Calu3 (cell line): ENCODE data around the genes LILRB2 and TNNI3.

DNA sequence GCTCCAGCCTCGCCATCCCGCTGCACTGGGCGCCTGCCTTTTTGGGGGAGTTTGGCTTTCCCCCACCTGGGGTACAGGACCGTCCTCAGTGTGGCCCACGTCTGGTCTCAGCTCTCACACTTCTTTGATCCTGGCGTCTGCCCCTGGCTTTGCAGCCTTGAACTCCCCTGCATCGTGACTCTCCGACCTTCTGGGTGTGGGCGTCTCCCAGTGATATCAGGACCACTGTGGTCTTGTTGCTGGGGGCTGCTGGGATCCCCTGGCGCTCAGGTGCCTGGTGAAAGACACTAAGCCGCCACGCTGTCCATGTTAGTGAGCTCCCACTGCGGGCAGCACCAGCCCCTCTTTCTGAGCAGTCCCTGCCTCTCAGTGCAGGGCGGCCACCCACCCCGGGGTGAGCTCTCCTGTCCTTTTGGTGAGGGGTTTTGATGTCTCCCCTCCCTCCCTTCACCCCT, 1.2 kb downstream of the CNOT3 start:
- PRO-cap = no peak

GRCh38 chr19:54139706-54140080, 2.1 kb downstream of the CNOT3 start:
- PRO-cap = no peak

DNA sequence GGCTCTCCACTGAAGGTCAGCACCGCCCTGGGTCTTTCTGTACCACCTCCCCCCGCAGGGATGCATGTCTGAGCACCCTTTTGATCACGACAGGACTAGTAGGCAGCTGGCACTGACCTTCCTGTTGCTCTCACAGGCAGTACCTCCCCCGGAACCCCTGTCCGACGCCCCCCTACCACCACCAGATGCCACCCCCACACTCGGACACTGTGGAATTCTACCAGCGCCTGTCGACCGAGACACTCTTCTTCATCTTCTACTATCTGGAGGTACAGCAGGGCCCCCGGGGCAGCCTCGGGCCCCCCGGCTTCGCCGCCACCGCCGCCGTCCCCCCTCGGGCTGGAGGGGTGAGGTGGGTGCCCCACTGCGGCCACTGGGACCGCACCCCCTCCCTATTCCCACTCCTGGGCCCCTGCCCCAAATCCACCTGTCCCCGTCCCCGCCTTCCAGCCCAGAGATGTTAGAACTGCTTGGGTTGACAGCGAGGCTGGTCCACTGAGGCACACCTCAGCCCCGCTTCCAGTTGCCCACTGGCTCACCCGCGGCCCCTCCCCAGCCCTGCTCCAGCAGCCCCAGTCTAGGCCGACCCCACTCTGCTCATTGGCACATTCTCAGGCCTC, 6.7 kb downstream of the LENG1 start:
- PRO-cap = no peak

- PRO-cap = no peak
These were observed 4.9 kb downstream of the LILRB3 start for GRCh38 chr19:54217661-54218622.

DNA sequence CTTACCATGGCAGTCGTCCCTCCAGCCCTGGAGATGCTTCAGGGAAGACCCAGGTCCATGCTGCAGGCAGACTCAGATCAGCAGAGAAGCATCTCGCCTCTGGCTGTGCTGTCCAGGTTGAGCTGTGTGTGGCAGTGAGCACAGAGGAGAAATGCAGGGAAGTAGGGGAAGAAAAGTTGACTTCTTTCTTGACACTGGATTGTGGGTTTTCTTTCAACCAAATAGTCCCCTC, at the start of gene LILRB2:
Gene LILRB2 (minus strand): TSS at position 155 of the 232 bp plus-strand sequence.
- PRO-cap = no peak

GRCh38 chr19:54374160-54374664, 9.5 kb upstream of the LAIR1 start:
- PRO-cap = no peak

GRCh38 chr19:54497881-54498079, 4.9 kb upstream of the LAIR2 start:
- PRO-cap = no peak

DNA sequence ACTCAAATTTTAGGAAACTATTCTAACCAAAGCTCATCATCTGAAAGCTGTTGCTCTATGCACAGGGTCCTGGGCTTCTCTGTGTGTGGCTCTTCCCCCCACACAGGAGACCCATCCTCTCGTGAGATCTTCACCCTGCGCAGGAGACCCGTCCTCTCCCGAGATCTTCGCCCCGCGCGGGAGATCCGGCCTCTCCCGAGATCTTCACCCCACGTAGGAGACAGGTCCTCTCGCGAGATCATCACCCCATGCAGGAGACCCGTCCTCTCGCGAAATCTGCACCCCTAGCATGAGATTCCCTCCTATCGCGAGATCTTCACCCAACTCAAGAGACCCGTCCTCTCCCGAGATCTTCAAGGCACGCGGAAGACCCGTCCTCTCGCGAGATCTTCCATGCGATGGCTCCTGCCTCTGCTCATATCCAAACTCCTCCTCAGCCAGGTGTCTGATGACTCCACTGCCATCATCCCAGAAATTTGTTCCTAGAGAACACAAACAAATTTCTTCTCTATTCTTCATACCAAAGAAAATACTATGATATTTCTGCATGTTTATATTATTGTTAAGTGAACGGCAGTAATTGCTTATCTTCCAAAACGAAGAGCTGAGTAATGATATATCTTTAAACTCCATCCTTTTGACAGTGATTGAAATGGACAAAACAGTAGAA, 24.4 kb downstream of the LAIR2 start:
- PRO-cap = no peak

- PRO-cap = no peak
These were observed 8.0 kb upstream of the LILRB1 start for GRCh38 chr19:54622283-54622774.

GRCh38 chr19:54889652-54890096, 15.6 kb downstream of the FCAR start:
- PRO-cap = no peak

DNA sequence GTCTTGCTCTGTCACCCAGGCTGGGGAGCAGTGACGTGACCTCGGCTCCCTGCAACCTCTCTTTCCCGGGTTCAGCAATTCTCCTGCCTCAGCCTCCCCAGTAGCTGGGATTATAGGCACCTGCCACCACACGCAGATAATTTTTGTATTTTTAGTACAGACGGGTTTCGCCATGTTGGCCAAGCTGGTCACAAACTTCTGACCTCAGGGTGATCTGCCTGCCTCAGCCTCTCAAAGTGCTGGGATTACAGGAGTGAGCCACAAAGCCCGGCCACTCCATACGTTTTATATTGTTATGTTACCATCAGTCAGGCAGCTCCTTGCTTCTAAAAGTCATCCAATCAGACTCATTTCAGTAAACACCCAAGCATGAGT, 14.0 kb upstream of the NCR1 start:
- PRO-cap = no peak

DNA sequence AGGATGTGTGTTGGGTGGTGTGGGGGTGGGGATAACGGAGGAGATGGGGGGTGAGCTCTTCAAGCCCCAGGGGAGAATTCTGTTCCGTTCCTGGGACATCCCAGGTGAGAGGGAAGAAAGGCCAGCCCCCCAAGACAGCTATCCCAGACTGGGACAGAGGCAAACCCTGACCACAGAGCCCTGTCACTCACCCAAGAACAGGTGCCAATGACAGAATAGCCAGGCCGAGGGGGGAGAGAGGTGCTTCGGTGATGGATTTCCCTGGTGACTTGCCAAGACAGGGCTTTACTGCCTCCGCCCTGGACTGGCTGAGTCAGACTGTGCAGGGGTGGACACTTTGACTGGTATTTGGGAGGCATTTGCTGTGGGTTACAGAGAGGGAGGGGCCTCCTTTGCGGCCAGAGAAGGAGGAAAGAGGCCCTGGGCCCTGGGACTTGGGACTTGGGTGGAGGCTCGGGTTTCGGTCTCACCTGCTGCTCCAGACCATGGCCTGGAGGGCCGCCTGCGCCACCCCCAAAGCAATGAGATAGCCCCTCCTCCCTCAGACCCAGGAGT, 4.6 kb upstream of the EPS8L1 start:
- PRO-cap = bidirectional peak, plus-strand start at position 437 of the sequence, minus-strand start at position 150 of the sequence

DNA sequence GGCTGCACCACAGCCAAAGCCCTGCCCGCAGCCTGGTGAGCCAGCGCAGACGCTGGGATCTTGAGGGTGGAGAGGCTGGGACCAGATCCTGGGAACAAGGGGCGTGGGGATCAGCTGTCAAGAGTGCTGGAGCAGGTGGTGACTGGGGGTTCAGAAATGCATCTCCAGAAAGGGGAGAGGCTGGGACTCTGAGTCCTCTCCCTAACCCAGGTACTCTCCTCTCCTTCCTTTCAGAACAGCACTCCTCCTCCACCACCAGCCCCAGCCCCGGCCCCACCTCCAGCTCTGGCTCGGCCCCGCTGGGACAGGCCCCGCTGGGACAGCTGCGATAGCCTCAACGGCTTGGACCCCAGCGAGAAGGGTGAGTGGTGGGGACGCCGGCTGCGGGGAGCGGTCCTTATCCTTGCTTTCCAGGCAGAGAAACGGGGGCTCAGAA, 10.5 kb downstream of the EPS8L1 start:
- PRO-cap = no peak

DNA sequence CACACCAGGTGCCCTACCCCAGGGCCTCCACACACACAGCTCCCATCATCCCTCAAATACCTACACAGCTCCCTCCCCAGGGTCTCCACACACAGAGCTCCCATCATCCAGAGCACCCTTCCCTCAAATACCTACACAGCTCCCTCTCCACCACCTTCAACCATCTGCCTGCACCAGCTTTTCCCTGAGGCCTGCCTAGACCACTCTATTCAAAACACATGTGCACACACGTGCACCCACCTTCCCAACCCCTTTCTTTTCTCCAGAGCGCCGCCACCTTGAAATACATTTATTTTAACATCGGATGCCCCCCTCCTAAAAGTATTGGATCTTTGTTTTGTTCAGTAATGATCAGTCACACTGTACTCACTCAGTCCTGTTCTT, 14.0 kb downstream of the EPS8L1 start:
- PRO-cap = no peak

GRCh38 chr19:55157332-55158143, at the start of gene TNNI3:
TSS of gene TNNI3 (minus strand) at chr19:55157732.
- PRO-cap = no peak

DNA sequence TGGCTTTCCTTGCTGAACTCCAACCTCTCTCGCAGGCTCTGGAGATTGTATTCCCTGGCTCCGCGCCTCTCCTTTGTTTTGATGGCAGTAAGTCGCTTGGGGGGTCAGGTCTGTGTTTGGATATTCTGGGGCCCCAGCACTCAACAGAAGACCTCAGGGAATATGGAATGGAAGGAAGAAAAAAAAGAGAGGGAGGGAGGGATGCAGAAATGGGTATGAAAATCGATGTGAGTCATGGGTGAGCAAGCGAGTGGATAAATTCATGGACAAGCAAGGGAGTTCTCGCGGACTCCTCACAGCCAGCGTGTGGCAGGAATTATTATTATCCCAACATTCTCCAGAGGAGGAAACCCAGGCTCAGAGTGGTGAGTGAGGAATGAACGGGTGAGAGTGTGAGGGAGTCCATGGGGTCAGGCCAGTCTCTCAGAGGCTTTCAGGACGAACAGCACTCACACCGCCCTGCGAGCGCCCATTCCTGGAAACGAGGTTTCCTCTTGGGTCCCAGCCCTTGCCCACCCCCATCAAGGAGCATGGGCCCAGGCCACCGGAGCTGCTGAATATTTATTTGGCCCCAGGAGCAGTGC, 6.2 kb upstream of the DNAAF3 start:
- PRO-cap = no peak

DNA sequence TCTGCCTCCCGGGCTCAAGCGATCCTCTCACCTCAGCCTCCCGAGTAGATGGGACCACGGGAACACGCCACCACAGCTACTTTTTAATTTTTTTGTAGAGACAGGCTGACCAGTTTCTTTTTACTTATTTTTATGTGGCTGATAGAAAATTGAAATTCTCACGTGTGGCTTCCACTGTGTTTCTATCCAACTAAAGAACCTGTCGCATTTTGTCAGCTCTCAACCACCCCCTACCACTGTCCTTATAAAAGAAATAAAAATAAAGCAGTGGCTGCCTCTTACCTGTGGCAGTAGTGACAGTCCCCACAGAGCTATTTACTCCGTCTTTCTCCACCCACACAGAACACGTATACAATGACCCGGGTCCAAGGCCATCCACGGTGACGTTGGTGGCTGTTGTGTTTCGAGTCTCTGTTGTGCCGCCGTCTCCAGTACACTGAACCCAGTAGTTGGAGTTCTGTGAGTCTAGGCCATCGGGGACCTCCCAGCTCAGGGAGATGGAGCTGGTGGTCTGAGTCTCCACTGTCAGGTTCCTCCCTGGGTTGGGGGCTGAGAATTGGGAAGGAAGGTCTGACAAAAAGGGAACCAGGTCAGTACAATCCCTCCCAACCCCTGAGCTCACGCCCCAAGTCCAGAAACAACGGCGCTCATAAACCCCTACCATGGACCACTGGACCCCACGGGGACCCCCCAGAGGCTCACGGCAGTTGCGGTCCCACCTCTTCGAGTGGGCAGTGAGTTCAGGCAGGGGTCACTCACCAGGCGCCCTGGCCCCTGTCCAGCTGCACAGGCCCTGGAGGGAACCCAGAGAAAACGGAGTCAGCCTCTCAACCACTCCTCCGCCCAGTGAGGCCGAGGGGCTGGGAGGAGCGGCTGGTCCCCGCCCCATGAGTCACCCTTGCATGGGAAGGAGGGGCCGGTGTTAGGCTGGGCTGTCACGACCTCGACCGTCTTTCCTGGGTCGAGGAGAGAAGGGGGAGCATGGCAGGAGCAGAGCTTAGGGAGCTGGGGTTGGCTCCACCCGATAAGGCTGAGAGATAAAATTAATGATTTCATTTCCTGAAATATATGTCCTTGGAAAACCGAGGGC, 2.5 kb downstream of the PTPRH start:
- PRO-cap = bidirectional peak, plus-strand start at position 953 of the sequence, minus-strand start at position 848 of the sequence

GRCh38 chr19:55211736-55211947, 2.3 kb upstream of the PTPRH start:
- PRO-cap = no peak

DNA sequence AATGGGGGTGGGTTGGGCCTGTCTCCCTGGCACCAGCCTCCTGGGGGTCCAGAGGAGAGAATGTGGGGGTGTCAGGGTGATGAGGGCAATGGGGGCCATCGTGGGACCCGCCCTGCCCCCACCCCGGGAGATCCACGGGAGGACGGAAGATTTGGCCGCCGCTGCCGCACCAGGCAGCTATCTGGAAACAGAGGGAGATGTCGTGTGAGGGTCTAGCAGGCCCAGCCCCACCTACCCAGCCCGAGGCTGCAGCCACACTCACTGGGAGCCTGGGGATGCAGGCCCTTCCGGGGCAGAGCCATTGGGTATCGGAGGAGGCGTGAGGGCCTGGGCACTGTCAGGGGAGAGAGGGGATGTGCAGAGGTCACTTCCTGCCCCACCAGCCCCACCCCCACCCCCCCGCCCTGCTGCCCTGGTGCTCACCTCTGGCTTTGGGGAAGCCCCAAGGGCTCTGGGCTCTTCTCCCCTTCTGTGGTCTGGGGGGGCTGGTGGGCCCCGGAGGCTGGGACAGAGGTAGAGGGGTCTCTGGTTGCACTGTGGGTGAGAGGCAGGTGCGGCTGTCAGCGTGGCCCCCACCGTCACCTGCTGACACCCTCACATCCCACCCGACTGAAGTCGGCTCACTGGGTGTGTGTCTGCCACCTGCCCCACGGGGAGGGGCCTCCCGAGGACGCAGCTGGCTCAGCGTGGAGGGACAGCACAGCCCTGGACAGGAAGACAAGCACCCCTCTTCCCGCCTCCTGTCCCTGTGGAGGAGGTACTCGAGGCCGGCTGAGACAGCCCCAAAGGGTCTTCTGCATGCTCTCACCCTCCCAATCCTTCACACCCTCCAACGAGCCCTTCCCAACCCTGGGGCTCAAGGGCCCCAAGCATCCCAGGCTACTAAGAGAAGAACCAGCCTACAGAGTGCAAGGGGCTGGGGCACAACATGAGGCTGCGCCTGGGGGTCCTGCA, 2.1 kb upstream of the TMEM86B start:
- PRO-cap = no peak

DNA sequence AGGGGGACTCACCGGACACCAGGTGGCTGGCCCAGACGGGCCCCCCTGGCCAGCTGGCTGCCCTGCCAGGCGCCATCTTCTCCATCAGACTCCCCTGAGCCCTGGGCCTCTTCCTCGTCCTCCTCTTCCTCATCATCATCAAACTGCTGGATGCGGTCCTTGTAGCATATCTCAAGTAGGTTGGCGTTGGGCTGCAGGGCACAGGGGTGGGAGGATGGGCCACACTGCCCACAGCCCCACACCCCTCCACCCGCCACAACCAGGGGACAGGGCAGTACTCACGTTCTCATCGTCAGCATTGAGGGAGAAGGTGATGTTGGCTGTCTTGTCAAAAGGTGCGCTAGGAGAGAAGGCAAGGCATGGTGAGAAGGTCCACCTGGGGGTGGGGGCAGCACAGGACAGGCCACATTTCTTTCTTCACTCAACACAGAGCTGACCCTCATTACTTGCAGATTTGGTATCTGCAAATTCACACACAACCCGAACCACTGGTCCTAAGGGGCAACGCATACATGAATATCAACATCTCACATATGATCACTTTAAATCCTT, 8.1 kb upstream of the TMEM86B start:
- PRO-cap = no peak